ENCODE data around the gene GUCD1.

GRCh38 chr22:24148140-24148609 is 33.1 kb upstream of the SUSD2 start:
- PRO-cap: no peak

DNA sequence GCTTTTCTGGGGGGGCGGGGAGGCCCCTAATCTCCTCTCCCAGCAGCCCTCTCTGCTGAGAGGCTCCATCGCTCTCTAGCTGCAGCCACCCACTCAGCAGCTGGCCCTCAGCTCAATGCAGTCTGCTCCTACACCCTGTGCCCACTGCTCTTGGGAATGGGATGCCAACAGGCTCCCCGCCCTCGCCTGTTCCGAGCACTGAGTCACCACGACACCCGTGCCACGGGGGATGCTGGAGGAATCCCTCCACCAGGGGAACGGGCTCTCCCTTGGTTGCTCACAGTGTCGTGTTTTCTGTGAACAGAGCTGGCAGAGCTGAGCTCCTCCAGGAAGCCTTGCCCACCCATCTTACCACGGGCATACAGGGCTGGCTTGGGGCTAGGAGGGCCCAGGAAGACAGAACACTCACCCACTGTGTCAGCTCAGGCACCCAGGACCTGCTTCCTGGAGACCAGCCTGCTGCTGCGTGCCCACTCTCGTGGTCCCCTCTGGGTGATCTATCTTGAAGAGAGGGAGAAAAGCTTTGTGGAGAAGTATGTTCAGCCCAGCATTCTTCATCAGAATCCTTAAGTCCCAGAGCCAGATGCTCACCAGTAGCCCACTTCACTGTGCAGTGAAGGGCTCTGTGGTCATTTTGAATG is 23.3 kb upstream of the SUSD2 start:
- PRO-cap: no peak

- PRO-cap: no peak
Measured at GRCh38 chr22:24271293-24271996, 814 bp downstream of the SPECC1L start.

DNA sequence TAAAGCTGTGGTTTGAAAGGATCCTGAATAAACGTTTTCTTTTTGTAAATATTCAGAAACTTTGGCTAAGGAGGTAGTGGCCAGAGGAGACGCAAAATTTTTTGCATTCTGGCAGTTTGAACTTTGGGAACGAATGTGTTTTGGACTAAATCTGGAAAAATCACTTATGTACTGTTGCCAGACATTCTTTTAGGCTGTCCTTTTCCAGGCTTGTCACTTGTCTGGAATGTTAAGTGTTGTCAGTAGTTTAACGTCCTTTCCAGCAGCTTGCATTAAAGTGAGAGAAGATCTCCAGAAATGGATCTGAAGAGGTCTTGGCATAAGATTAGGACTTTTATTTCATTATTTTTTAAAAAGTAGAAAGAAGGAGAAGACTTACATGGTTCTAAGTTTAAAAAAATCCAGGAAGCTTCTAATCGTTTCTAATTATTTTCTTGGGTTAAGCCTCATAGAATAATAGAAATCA is 18.5 kb downstream of the SPECC1L start:
- PRO-cap: no peak

DNA sequence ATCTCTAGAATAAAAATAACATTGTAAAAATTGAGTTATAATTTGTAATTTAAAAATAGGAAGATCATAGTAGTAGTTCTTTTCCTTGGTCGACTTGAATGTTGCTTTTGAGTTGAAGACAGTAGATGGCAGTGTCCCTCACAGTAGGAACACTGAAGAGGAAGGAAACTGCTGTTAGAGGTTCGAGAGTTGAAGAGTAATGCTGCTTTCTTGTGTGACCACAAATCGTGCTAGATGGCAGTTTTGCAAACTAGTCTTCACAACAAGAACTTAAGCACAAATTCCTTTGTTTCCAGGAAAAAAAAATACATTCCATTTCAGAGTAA is 54.4 kb downstream of the SPECC1L start:
- PRO-cap: no peak

DNA sequence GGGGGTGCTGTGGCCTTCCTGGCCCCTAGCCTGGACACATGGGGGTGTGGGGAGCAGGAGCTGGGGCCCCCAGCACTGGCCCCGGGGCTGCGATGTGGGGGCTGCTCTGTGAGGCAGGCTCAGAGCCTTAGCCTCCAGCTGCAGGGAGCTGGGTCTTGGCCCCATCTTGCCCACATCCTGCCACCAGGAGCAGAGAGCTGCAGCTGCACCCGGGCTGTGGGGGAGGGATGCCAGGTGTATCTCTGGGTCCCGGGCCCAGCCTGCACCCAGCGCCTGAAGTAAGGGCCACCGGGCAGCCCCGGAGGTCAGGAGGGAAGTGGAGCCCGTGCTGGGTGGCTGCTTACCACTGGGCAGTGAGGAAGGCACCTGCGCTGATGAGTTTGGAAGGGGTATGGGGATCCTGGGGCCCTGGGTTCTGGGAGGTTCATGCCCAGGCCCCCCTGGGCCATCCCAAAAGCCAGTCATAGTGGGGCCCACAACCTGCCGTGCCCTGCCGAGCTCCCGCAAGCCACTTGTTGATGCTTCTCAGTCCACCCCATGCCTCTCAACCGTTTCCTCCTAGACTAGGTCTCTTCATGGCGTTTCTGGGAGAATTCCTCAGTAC is 475 bp downstream of the ADORA2A start:
- PRO-cap: no peak

DNA sequence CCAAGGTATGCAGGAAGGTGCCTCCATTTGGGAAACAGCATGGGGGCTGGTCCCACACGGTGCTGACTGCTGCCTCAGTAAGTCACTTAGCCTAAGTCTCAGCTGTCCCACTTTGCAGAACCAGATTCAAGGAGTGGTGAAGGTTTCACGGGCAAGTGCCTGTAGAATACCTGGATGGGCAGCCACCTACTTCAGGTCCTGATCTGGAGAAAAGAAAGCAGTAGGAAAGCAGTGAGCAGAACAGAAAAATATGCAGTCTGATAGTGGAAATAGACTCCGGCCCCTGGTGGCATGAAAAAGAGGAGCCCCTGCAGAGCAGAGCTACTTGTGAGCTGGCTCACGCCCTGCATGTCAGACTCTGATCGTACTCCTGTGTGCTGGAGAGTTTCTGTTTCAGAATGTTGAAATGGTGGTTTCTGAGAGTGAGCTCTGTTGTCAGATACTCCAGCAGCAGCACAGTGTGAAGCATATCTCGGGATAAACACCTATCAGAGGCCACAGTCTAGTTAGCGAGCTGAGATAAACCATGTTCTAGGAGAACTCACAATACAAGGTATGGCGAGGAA is 33.3 kb downstream of the ADORA2A start:
- PRO-cap: no peak

GRCh38 chr22:24499285-24499545 is 4.1 kb downstream of the UPB1 start:
- PRO-cap: no peak

- PRO-cap: no peak
Measured at GRCh38 chr22:24540443-24541671, 14.1 kb downstream of the GUCD1 start.

GRCh38 chr22:24554266-24555303 is at the start of gene GUCD1:
GUCD1 (minus strand) TSS chr22:24555138.
- PRO-cap: unidirectional peak, plus-strand start at chr22:24554587; unidirectional peak, plus-strand start at chr22:24554669; bidirectional peak, plus-strand start at chr22:24555455, minus-strand start at chr22:24555110

GRCh38 chr22:24686670-24686983 is 83.6 kb downstream of the GGT1 start:
- PRO-cap: no peak

DNA sequence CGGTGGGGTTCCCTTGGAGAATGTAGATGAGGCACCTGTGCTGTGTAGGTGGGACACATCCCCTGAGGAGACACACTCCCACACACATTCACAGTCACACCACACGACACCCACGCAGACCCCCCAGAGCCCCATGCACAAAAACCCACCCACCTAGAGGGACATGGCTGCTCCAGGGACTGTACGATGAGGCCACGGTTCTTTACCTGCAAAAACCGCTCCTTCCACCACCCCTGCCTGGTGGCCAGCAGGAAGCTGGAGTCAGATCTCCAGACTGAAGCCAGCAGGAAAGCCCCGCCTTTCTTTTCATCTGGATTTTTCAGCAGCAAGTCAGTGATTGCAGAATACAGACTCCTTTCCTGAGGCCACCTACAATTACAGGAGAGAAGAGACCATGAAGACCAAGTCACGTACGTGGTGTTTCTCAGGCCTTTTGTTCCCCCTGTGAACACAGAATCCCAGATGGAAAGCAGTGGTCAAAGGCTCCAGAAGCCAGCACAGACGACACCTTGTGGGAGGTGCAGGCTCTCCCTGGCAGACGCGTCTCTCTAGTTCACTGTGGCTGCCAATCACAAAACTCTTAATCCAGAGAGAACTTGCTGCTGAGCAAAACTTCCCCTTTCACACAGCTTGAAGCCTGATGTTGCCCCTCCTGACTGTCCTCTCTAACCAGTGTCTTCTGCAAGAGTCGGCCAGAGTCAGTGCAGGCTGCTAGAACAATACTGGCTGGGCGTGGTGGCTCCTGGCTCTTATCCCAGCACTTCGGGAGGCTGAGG is 67.2 kb downstream of the PIWIL3 start:
- PRO-cap: no peak

GRCh38 chr22:24894973-24895327 is 51.5 kb downstream of the LHFPL7 start:
- PRO-cap: unidirectional peak, plus-strand start at chr22:24895221

DNA sequence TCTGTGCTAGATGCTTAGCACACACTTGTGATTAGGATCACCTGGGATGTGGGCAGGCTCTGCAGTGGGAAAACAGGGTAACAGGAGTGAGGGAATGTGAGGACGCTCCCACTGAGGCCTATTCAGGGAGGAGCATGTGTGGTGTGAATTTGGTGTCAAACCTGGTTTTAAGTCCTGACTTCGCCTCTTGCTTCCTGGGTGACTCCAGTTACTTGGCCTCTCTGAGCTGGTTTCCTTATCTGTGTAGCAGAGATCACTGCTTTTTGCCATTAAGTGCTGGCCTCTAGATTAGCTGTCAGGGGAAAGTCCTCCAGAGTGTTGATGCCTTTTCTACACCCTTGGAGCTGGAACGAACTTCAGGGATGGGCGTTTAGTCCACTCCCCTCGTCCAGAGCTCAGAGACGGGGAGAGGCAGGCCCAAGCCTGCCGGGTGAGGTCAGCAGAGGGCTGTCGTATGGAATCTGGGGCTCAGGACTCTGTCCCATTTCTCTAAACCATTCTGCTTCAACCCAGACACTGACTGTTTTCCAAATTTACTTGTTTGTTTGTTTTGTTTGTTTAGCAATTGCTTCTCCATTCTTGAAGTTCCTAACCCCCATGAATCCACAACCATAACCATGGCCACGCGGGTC is 75.0 kb downstream of the KIAA1671 start:
- PRO-cap: no peak

DNA sequence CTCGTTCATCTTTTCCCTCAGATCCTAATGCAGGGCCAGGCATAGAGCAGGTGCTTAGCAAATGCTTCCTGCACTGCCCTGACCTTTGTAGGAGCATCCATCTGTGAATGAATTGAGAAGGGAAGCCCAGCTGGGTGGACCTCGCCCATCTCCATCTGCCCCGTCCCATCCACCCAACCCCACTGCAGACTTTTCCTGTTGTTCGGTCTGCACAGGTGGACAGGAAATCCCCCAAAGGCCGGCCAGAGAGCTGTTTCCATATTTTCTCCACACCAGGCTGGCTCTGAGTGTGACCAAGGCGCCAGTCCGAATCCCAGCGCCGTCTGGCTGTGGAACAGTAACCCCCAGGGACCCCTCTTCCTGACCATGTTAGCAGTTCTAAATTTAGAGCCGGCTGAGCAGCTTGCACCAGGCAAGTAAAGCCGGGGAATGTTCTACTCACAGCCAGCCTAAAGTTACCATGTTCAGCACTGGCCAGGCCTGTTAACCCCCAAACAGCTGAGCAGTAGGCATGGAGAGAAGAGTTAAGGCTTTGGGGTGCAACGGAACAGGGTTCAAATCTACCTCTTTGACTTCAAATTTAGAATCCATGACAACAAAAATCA is 113.1 kb upstream of the CRYBB3 start:
- PRO-cap: no peak

DNA sequence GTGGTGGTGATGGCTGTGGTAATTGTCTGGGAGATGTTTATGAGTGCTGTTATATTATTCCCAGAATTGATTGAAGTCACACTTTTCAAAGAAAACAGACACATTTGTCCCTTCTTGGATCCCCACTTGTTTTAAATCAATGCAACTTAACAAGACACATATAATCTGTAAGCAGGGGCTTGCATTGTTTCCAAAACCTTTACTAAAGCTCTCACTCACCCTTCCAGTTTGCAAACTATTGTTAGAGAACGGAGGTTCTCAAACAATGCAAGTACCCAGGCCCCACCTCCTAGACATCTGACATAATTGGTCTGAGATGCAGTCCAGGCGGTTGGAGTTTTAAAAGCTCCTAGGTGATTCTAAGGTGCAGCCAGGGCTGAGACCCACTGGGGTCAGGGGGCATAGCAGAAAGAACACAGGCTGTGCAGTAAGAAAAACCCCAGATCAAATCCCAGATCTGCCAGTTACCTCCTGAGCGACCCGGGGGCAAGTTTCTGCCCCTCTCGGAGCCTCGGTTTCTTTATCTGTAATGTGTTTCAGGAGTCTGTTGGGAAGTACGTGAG is 67.6 kb upstream of the CRYBB3 start:
- PRO-cap: no peak

- PRO-cap: no peak
Measured at GRCh38 chr22:25404345-25405082, 160.0 kb upstream of the GRK3 start.

DNA sequence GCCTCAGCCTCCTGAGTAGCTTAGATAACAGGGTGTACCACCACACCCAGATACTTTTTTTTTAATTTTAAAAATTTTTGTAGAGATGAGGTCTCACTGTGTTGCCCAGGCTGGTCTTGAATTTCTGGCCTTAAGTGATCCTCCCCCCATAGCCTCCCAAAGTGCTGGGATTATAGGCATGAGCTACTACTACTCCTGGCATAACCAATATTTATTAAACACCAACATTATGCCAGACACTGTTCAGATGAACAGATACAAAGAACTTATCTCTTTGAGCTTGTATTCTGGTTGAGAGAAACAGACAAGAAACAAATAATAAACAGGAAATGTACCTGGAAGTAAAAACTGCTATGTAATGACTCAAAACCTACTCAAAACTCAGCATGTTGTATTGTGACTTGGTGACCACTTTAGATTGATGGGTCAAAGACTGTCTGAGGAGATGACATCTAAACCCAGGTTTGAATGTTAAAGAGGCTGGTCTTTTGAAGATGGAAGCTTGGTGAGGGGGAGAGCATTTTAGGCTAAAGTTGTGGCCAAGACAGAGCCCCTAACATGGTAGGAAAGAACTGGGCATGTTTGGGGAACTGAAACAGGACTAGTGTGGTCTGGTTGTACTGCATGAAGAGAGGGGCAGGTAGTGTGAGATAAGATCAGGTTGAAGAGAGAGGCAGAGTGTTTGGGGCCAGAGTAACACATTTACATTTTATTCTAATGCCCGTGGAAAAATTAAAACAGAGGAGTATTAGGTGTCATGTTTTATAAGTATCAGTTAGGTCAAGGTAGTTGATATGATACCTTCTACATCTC is 85.4 kb upstream of the MYO18B start:
- PRO-cap: no peak

DNA sequence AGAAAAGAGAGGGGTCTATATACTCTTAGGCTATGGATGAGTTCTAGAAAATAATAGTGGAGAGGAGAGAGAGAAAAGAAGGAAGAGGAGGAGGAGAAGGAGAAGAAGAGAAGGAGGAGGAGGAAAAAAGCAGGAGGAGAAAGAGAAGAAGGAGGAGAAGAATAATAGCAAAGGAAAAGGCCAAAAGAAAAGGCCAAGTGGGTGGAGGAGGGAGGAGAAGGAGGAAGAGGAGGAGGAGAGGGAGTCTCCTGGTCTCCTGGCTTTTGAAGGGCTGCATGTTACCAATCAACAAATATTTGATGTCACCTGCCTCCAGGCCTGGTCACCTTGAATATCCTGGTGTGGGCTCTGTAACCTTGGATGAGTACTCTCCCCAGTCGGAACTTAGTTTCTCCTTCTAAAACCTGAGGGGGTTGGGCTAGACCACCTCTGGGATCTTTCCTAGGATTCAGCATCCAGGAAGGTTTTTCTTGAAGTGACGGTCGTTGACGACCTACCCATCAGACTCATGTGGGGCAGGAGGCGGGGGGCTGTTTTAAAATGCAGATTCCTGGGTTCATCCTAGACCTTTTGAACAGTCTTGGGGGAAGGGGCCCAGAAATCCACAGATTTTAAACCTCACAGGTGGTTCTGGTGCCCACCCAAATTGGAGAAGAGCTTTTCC is 1.5 kb downstream of the MYO18B start:
- PRO-cap: no peak

DNA sequence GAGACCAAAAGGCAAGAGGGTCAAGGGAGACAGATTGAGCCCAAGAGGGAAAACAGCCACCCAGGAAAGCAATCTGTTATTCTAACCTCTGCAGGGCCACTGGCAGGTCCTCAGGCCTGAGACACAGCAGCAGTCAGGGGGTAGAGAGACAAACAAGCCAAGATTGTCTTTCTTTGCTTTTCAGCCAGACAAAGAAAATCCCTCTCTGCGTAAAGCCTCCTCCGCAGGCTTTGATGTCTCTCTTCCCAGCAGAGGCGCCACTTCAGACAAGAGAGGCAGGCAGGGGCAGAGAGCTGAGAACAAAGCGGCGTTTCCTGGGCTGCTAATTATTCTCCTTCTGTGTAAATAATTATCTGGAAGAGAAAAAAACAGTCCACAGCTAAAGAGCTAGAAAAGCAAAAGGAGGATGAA is 102.8 kb upstream of the SEZ6L start:
- PRO-cap: no peak